SJCRH30 (cell line): Measurements from ENCODE around the genes RDM1 and GGNBP2.

DNA sequence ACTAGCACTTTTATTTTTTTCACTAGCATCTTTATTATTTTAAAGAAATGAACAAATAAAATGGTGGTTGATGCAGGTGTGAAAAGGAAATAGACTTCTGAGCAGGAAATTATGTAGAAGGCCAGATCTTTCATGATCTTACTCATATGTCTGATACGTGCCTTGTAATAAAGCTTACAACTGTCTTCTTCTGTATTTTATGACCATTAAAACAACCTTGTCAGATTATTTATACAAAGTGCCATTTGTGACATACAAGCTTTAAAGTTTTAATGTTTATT, 6.3 kb downstream of the SLFN12L start:
- RAMPAGE, long total RNA = no peak

- RAMPAGE, long total RNA = no peak
These were observed 8.9 kb downstream of the AP2B1 start for GRCh38 chr17:35596020-35596335.

GRCh38 chr17:35732116-35732679, 759 bp downstream of the RASL10B start:
- RAMPAGE, long total RNA = no peak

GRCh38 chr17:35788425-35789310, 6.8 kb downstream of the MMP28 start:
- RAMPAGE, long total RNA = no peak

DNA sequence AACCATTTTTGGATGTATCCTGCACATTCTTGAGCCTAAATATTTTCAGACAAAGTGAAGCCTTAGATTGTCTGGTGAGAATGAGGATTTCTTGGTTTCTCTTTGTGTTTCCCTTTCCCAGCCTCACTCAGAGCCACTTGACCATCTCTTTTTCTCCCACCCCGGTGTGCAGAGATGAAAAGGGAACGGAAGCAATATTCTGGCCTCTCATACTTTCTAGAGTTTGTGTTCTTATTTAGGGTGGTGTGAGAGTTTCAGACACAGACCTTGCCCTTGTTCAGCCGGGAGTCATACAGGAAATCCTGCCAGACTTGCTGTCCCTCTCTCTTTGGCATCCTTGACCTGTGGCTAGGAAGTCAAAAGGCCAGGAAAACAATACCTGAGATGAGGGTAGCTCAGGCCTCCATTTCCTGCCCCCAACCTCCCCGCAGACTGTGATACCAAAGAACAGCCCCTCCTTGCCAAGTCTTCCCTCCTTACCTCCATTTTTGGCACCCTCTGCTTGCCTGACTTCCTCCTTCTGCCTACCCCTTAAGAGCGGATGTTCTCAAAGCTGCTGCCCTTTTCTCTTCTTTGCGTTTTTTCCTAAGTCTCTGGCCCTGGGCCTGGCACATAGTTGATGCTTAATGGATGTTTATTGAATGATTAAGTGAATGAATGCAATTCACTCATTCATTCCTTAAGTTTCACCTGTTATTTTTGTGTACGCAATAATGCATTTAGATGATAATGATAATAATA, 4.7 kb downstream of the CCL5 start:
- RAMPAGE, long total RNA = no peak

GRCh38 chr17:35895924-35896260, 15.7 kb upstream of the CCL5 start:
- RAMPAGE, long total RNA = no peak

DNA sequence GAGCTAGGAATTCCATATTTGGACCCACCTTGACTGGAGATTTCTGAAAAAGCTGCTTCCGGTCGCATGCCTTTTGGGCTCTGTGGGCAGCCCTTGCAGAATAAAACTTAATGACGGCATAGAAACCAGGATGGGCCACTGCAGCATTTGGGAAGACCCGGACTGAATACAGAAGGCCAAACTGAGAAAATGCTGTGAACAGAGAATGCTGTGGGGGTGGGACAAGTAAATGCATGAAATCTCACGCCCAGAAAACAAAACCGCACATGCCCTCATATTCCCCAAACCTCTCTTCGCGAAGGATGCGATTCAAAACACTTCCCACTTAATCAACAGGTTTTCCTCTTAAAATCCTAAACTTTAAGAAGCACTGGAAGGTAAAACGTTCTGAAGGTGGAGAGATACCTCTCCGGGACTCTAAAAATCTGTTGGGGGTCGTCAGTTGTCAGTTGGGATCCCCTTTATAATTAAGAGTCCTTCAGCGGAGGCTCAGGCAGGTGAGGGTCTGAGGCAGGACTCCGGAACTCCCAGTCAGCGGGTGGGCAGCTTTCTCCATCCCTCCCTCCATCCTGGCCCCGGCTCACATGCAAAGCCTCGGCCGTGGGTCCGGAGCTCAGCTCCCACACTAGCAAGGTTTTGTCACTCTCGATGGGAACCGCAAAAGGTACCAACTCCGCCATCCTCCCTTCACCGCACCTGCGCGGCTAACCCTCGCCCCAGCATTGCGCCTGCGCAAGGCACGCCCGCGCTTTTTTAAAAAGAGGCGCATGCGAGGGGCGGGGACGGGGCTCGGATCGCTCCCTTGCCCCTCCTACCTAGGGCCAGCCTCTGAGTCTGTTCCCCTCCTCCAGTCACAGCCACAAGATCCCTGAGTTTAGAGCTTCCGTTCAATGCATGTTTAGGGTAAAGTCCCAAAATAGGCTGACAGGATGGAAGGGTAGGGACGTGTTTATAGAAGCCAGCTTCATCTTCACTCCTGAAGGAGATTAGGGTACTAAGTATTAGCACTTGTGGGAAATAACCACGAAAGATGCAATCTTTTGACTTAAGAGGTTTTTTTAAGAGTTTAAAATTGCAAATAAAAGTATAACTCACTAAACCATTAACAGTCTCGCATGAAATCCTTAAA, at the start of gene RDM1:
Gene RDM1 (minus strand): TSS at position 726 of the 1,129 bp plus-strand sequence.
- RAMPAGE, long total RNA = no peak

GRCh38 chr17:35972901-35973951, 8.1 kb downstream of the CCL16 start:
- RAMPAGE, long total RNA = no peak

DNA sequence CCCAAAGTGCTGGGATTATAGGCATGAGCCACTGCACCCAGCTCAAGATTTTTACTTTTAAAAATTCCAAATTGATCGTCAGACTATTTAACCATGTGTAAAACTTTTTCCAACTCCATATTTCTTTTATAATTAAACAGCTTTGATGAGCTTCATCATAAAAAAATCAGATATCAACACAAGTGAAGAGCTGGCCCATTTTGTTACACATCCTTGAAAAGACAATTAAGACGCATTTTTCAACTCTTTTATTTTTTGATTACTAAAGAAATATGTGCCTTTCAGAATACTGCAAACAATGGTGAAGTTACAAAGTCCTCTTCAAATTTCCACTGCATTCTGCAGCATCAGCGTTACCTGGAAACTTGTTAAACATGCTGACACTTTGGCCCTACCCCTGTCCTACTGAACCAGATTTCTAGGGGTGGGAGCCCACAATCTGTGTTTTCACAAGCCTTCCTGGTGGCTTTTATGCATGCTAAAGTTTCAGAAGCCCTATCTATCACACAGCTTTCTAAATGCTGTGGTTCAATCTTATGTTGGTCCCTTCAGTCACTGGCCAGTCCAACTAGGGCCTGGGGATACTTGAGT, 4.5 kb upstream of the CCL14 start:
- RAMPAGE, long total RNA = no peak

- RAMPAGE, long total RNA = no peak
These were observed 682 bp downstream of the CCL15 start for GRCh38 chr17:36000636-36001106.

DNA sequence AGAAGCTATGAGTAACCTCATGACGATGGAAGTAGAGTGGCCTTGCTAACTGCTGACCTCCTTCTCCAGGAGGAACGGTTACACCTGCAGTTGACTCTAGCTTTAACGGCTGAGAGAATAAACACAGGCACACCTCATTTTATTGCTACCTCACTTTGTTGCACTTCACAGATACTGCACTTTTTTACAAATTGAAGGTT, 25.0 kb downstream of the CCL4 start:
- RAMPAGE, long total RNA = no peak

- RAMPAGE, long total RNA = no peak
These were observed at the start of gene GGNBP2 for GRCh38 chr17:36544894-36545347. GGNBP2 (plus strand) TSS chr17:36544919.

- RAMPAGE, long total RNA = no peak
These were observed 129.0 kb upstream of the LHX1 start for GRCh38 chr17:36807990-36808930.

- RAMPAGE, long total RNA = no peak
These were observed 134.1 kb downstream of the AATF start for GRCh38 chr17:37082644-37083386.

DNA sequence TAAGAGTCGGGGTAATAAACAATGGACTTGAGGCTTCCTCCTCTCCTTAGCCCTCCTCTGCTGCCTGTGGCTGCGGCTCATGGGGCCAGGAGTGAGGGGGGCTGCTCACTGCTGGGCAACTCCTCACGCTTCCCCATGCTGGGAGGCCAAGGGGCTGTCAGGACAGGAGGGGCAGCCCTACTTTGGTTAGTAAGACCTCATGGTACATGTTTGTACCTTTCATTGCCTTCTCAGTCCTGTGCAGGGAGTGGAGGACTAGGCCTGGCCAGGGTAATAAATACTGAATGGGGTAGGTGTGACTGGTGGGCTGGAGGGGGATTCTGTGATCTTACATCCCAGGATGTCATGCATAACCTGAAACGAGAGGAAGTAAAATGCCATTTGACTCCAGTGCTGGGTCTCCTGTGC, 138.1 kb downstream of the AATF start:
- RAMPAGE, long total RNA = no peak

GRCh38 chr17:37097634-37098107, 148.9 kb downstream of the AATF start:
- RAMPAGE, long total RNA = no peak

DNA sequence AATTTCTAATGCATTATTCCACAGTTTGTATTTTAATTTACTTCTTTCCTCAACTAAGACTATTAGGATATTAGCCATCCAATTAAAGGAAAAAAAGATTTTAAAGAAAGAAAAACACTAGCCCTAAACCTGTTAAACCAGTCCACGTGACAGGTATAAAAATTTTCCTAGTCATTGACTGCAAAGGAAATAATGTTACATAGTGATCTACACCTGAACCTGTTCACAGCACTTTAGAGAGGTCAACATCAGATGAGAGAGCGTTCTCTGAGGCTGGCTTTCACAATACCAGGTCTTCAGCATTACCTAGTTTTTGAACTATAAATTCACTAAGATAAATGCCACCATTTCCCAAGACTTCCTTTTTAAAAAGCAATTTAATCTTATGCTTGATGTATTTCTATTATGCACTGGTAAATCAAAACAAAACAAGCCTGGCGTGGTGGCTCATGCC, 19.0 kb upstream of the C17orf78 start:
- RAMPAGE, long total RNA = no peak

- RAMPAGE, long total RNA = no peak
These were observed 13.0 kb upstream of the DUSP14 start for GRCh38 chr17:37476454-37477247.

- RAMPAGE, long total RNA = no peak
These were observed 33.9 kb downstream of the DUSP14 start for GRCh38 chr17:37523570-37523937.

- RAMPAGE, long total RNA = no peak
These were observed 1.5 kb upstream of the SYNRG start for GRCh38 chr17:37610308-37611486.